Upper lobe of left lung (tissue), 5 donors: ENCODE measurements around a stretch of chr5.

DNA sequence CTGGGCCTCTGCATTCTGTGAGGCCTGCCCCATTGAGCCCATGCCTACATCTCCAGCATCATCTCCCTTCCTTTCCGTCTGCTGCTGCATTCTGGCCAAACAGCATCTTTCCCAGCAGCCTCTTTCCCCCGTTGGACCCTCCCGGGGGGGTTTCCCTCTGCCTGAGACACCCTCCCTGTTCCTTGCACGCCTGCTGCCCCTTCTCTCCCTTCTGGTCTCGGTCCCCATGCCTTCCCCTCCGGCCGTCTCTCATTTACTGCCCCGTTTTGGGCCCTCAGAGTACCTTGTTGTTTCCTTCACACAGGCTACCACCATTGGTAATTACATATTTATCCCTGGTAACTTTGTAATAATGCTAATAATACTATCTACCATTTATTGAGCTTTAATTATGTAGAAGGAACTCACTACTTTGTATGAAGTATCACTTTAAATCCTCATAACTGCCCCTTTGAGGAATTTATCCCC, 64.5 kb upstream of the AFAP1L1 start:
- PRO-cap, 2 experiments: no peak in any of the 2 experiments
- RAMPAGE, long total RNA, 4 experiments: no peak in any of the 4 experiments

DNA sequence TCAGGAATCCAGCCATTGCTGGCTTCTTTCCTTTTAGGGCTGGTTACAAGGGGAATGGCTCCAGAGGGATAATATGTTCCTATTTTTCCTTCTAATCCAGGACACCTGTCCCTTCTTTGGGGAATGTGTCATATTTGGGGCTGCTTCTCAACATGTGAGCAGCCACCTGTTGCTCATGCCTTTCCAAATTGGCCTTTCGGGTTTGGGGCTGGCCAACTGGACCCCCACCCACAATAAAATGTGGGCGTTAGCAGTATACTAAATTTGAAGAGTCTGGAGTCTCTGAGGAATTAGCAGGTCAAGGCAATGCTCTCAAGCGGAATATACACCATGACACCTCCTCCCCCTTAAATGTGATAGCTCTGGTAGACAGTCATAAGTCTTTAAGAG, 42.0 kb upstream of the AFAP1L1 start:
- PRO-cap, 2 experiments: no peak in any of the 2 experiments
- RAMPAGE, long total RNA, 4 experiments: no peak in any of the 4 experiments

DNA sequence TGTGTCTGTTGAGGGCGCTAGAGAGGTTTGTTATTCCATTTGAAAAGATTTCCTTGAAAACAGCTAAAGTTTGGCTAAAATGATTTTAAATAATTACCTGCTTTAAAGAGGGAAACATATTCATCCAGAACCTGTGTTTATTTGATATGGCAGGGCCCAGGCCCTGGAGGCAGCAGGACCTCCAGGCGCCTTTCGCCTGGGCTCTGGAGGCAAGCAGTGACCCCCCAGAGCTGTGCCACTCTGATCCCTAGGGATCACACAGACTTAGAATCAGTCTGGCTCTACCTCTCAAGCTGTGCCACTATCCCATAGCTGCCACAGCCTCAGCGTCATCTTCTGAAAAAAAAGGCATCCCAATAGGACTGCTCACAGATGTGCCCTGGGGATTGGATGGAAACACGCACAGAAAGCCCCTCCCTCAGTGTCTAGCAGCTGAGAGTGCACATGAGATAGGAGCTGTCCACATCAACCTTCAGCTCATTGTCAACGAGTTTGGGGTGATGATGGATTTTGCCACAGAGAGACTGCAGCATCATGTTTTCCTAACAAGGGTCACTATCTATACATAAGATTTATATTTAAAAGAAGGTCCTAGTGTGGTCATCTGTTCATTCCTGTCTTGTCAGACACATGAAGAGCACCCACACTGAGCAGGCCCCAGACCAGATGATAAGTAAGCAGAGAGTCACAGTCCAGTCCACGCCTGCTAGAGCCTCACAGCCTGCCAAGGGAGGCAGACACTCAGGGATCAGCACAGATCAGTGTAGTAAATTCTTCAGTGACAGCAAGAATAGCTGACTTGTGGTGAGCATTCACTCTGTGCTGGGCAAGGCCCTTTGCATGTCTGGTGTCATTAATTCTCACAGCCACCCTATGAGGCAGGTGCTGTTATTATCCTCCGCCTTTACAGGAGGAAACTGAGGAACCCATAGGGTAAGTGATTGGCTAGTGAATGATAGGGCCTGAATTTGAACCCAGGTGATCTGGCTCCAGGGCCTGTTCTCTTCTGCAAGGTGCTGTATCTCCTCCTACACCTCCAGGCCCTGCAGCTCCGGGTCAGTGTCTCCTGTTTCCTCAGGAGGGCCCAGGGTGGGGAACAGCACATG, 25.8 kb downstream of the AFAP1L1 start:
- PRO-cap, 2 experiments: no peak in any of the 2 experiments
- RAMPAGE, long total RNA, 4 experiments: no peak in any of the 4 experiments

GRCh38 chr5:149298718-149299320, 27.2 kb downstream of the AFAP1L1 start:
- PRO-cap, 2 experiments: peak in 1 of 2 experiments; most common plus-strand start chr5:149298782 (in 1)
- RAMPAGE, long total RNA, 4 experiments: start-site peak on the plus strand in 1 of 4 experiments, at chr5:149298921-149299538 at its widest, 9 reads per replicate

GRCh38 chr5:149378327-149378804, 726 bp downstream of the IL17B start:
- PRO-cap, 2 experiments: no peak in any of the 2 experiments
- RAMPAGE, long total RNA, 4 experiments: no peak in any of the 4 experiments

DNA sequence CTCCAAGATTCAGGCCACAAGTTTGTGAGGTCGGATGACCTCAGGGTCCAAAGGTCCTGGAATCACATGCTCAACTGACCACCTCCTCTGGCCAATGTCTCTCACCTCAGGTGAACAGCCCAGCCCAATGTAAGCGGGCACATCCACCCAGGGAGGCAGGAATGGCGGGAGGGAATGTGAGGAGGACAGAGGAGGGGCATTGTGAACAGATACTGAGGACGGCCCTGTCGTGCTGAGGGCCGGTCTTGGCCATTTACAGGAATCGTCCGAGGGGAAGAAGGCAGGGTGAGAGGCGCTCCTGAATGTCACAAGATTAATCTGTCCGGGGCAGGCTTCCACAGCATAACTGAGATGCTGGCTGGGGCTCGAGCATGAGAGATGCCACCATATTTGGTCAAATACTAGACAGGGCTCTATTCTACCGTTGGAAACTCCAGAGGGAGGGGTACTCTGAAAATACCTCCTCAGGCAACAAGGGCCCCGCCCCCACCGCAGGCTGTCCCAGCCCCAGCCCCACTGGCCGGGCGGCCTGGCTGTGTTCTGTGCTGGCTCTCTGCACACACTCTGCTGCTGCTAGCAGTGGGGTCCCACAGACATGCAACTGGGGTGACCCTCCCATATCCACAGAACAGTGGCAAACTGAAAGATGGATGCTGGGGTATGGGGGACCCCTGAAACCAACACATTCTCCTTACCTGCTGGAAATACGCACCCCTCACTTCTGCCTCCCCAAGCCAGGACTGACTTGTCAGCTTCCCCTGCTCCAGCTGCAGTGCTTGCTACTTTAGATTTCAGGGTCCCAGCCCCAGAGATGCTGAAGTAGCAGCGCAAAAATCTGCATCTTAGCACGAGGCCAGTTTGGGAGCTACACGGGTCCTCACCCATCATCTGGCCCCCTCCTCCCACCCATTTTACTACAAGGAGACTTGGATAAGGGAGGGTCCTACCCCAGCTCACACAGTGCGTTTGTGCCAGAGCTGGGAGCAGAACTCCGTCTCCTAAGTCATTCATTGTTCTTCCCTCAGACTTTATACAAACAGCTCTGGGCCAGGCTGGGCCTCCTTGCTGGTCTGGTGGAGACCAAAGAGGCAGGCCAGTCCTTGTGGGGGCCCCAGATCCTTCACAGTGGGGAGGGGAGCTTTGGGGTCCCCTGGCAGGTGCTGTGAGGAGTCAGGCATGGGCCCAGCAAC, 1.8 kb upstream of the IL17B start:
- PRO-cap, 2 experiments: no peak in any of the 2 experiments
- RAMPAGE, long total RNA, 4 experiments: no peak in any of the 4 experiments

GRCh38 chr5:149409312-149410077, 30.4 kb upstream of the IL17B start:
- PRO-cap, 2 experiments: no peak in any of the 2 experiments
- RAMPAGE, long total RNA, 4 experiments: no peak in any of the 4 experiments

- PRO-cap, 2 experiments: no peak in any of the 2 experiments
- RAMPAGE, long total RNA, 4 experiments: no peak in any of the 4 experiments
Measured at GRCh38 chr5:149453753-149454310, 74.7 kb upstream of the IL17B start.

DNA sequence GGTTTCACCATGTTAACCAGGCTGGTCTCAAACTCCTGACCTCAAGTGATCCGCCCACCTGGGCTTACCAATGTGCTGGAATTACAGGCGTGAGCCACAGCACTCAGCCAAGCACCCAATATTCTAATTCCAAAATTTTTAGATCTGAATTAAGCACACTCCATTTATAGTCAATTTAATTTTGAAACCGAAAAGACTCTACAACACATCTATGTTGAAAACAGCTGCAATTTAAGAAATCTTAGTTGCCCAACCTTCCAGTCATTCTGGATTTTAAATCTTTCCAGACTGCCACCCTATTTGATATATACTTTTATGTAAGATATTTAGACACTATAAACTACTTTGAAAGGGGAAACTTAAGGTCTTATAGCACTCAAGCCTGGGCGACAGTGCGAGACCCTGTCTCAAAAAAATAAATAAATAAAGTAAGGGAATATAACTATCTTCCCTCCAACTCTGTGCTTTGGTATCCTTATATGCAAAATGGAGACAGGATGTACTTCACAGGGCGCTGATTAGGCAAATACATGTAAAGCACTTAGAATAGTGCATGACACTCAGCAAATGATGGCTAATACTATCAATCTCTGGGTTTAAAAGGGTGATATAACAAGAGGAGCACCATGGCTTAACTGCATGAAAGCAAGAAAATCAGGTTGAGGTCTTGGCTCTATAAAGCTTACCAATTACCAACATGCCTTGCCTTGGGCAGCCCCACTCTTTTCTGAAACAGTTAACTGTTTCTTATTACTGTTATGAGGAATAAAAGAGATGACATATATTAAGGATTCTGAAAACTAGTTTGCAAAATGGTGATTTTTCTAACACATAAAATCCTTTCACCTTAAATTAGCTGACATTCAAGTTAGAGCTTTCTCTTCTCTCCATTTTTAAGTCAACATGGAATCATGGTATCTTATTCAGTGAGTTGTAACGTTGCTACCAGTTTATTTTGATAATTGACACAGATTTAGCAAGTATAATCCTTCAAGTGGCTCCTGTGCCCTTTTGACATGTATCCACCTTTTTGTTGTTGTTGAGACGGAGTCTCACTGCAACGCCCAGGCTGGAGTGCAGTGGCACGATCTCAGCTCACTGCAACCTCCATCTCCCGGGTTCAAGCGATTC, 58.8 kb downstream of the CSNK1A1 start:
- PRO-cap, 2 experiments: no peak in any of the 2 experiments
- RAMPAGE, long total RNA, 4 experiments: no peak in any of the 4 experiments

DNA sequence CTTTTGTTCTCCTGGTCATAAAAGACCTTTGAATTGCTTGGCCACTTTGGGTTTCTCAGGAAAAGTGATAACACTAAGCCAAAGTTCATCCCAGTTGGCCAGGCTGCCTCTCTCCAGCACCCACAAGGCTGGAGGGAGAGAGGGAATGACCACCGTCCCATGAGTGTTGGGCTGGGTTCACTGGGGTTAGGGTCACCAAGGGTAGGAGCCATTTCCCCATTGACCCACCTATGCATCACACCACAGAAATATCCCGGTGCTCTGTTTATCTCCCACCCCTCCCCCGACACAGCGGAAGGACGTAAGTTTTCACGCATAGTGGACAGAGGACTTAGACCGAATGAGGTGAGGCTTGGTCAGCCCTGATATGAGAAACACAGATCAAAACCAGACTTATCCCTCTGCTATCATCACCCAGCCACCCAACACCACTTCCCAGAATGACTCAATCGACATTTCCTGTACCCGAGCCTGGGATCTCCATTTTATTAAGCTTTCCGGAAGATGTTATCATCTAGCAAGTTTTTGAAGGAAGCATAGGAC, 27.1 kb upstream of the PPARGC1B start:
- PRO-cap, 2 experiments: no peak in any of the 2 experiments
- RAMPAGE, long total RNA, 4 experiments: no peak in any of the 4 experiments

- PRO-cap, 2 experiments: no peak in any of the 2 experiments
- RAMPAGE, long total RNA, 4 experiments: no peak in any of the 4 experiments
Measured at GRCh38 chr5:149805733-149806201, 75.7 kb downstream of the PPARGC1B start.

GRCh38 chr5:149833016-149833896, 103.1 kb downstream of the PPARGC1B start:
- PRO-cap, 2 experiments: no peak in any of the 2 experiments
- RAMPAGE, long total RNA, 4 experiments: start-site peak on the plus strand in 1 of 4 experiments, at chr5:149833171-149833249 at its widest, 9 reads per replicate

DNA sequence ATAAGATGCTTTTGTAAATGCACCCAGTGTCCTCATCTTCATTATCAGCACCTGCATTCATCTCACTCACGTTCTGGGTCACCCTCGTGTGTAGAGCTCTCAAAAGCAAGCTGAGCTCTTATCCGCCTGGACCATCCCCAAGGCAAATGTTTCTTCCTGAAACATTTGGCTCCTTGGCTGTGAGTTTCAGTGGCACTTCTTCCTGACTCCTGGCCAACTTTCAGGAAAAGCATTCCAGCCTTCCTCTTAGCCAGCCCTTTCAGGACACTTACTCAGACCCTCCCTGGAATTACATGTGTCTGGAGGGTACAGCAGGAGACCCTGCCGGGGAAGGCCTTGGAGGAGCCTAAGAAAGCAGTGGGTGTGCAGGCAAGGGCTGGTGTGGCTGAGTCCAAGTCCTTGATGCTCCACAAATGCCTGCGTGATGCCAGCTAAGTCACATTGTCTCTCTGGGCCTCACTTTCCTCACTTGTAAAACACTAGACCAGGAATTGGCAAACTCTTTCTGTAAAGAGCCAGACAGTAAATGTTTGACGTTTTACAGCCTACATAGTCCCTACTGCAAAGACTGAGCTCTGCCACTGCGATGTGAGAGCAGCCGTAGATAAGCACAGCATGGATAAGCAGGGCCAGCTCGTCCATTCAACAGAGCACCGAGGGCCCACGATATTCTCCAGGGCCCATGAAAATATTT, 72.1 kb downstream of the PDE6A start:
- PRO-cap, 2 experiments: no peak in any of the 2 experiments
- RAMPAGE, long total RNA, 4 experiments: no peak in any of the 4 experiments

GRCh38 chr5:149895882-149896314, 48.7 kb downstream of the PDE6A start:
- PRO-cap, 2 experiments: no peak in any of the 2 experiments
- RAMPAGE, long total RNA, 4 experiments: no peak in any of the 4 experiments

DNA sequence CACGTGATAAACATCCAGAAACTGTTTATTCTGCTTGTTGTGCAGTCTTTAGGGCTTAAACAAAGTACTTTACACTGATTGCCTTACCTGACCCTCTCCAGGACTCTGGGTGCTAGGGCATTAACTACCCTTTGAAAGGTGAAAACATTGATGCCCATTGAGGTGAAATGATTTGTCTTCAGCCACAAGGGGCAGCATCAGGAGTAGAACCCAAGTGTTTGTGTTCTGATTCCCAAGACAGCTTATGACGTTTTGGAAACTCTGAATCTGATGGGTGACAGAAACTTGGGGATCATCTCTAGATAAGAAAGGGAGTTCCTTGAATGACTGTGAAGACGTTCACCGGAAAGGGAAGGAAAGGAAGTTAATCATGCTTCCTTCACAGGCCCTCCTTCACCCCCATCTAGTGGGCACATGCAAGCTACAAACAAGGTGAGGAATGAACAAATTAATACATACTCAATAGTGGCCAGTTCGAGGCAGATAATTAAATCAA, 1.2 kb upstream of the SLC26A2 start:
- PRO-cap, 2 experiments: no peak in any of the 2 experiments
- RAMPAGE, long total RNA, 4 experiments: no peak in any of the 4 experiments

DNA sequence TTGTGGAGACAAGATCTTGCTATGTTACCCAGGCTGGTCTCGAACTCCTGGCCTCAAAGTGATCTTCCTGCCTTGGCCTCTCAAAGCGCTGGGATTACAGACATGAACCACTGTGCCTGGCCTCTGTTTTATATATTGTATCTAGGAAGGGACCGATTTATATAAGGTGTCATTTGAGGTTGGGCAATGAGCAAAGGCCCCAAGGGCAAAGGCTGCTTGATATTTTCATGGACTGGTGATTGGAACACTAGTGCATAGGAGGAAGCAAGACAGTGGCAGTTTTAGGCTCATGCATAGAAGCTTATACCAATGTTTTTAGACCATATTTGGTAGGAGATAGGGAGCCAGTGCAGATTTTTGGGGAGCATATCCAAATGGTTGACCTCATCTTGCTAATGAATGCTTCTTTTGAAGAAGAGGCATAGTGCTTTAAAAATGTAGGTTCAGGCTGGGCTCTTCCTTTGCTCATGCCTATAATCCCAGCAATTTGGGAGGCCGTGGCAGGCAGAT, 3.3 kb downstream of the SLC26A2 start:
- PRO-cap, 2 experiments: no peak in any of the 2 experiments
- RAMPAGE, long total RNA, 4 experiments: no peak in any of the 4 experiments

DNA sequence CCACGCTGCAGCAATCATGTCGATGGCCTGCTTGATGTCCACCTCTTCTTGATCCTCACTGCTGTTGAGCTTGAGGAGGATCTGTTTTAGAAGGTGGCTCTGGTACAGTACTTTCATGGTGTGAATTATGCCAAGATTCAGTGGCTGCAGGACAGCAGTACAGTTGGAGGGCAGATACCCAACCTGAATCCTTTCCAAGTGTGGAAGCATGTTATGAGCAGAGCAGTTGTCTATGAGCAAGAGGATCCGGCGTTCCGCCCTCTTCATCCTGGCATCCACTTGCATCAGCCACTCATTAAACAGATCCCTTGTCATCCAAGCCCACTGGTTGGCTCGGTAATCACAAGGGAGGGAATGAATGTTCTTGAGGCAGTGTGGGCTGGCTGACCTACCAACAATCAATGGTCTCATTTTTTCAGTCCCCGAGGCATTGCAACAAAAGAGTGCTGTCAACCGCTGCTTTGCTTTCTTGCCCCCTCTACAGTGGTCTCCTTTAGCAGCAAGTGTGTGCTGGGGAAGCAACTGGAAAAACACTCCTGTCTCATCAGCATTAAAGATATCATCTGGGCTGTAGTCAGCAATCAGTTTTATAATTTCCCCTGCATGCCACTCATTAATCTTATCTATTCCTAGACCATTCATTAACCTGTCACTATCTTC, 5.1 kb downstream of the TIGD6 start:
- PRO-cap, 2 experiments: no peak in any of the 2 experiments
- RAMPAGE, long total RNA, 4 experiments: no peak in any of the 4 experiments

DNA sequence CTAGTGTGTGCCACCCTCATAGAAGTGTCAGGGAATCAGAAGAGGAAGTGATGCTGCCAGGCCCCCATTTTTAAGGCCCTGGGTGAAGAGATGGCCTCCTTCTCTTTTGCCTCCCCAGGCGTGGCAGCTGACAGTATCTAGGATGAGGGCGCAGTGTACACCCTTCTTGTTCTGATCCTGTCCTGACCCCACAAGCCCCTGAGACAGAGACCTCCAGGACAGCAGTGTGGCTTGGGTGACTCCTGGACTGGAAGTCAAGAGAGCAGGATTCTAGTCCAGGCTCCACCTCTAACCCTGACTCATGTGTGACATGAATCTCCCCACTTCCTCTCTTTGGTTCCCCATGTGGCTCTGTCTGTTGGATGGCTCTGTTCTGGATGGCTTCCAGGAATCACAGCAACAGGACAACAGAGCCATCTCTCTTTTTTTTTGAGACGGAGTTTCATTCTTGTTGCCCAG, 27.7 kb downstream of the CSF1R start:
- PRO-cap, 2 experiments: no peak in any of the 2 experiments
- RAMPAGE, long total RNA, 4 experiments: no peak in any of the 4 experiments

- PRO-cap, 2 experiments: no peak in any of the 2 experiments
- RAMPAGE, long total RNA, 4 experiments: start-site peak on the minus strand in 1 of 4 experiments, at chr5:150130563-150130668 at its widest, 50 reads per replicate
Measured at GRCh38 chr5:150129644-150130893, 25.6 kb downstream of the PDGFRB start.

DNA sequence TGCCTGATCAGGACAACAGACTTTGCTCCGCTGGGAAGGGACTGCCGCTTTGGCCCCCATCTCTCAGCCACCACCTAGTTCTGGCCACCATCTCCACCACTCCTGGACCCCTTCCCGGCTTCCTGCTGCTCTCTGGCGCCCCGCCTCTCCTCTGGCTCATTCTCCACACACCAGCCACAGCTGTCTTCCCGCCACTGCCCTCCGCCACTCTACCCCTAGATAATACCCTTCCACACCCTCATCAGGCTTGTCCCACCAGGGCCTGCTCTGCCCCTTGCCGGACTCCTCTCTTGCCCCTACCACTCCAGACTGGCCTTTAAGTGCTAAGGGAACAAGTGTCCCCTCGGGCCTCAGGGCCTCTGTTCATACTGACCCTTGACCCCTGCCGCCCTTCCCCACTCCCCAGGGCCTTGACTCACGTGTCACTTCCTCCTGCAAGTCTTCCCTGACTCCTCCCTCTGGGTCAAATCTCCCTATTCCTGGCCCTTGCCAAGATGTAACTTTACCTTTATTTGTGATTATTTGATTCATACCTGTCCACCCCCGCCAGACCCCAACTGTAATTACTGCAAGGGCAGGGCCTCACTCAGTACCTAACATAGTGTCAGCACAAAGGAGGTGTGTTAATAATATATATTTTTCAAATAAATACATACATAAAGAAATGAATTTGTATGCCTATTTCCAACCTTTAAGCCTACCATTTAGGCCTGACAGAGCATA, 2.8 kb upstream of the CDX1 start:
- PRO-cap, 2 experiments: no peak in any of the 2 experiments
- RAMPAGE, long total RNA, 4 experiments: no peak in any of the 4 experiments